Endothelial cell (in vitro differentiated cells): ENCODE data around the gene CCDC71L.

- PRO-cap, result bidirectional peak, plus-strand start at chr7:106660602, minus-strand start at chr7:106660637; bidirectional peak, plus-strand start at chr7:106661060, minus-strand start at chr7:106661033; bidirectional peak, plus-strand start at chr7:106661279, minus-strand start at chr7:106661158
Observed at GRCh38 chr7:106660547-106661364, at the start of gene CCDC71L. TSS of gene CCDC71L (minus strand) at chr7:106661158.

- PRO-cap, result no peak
Observed at GRCh38 chr7:106870718-106871370, 5.8 kb downstream of the PIK3CG start.

DNA sequence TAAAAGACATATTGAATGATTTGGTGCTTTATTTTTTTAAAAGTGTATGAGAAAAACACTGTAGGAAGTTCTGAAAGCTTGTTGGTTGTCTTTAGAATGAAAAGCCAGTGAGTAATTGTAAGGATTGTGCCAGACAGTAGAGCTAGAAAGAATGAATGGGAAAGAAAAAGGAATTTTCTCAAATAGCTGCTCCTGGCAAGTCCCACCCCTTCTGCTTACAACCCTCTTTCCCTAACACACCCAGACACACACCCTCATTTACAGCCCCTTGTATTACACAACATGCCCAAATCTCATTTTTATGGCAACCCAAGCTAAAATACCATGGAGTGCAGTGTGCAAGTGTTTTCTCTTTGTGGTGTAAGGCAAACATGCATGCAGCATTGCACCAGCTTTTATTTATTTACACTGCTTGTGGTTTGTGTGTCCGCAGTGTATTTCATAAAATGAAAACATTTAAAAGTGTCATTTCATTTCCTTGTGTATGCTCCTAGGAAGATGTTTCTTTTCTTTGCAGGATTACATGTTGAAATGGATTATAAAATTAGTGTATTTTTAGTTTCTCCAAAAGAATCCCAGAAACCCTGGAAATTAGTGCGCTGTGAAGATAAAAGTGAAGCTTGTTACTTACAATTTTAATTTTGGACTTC lies 1.5 kb downstream of the PRKAR2B start:
- PRO-cap, result no peak

- PRO-cap, result bidirectional peak, plus-strand start at chr7:107168120, minus-strand start at chr7:107168359; bidirectional peak, plus-strand start at chr7:107169003, minus-strand start at chr7:107168694
Observed at GRCh38 chr7:107167984-107168856, 583 bp upstream of the HBP1 start.

- PRO-cap, result no peak
Observed at GRCh38 chr7:107173079-107173668, 4.4 kb downstream of the HBP1 start.

DNA sequence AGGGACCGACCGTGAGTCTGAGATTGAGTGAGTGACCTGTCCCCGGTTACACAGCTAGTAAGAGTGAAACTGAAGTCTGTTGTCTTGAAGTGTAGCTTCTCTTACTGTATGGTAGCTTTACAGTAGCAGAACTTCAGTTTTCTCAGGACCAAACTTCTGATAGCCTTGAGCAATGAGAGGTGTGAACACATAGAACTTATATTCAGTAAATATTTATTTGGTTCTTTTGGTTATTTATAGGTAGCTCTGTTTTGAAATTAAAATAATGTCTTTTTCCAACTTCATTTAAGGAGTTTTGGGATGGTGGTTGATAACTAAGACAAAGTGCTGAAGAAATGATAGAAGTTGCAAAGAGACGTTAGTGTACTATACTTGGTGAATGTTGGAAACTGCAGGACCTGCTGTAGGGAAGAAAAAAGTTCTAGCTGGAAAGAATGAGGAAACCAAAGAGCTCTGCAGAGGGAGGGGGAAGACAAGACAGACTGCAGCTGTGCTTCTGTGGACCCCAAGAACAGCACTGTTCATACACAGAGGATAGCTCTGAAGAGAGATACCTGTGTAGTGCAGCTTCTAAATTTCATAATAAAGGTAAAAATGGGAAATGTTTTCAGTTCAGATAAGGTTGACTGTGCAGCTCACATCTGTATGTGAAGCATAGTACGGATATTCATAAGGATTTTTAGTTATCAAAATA lies 5.5 kb downstream of the HBP1 start:
- PRO-cap, result no peak

DNA sequence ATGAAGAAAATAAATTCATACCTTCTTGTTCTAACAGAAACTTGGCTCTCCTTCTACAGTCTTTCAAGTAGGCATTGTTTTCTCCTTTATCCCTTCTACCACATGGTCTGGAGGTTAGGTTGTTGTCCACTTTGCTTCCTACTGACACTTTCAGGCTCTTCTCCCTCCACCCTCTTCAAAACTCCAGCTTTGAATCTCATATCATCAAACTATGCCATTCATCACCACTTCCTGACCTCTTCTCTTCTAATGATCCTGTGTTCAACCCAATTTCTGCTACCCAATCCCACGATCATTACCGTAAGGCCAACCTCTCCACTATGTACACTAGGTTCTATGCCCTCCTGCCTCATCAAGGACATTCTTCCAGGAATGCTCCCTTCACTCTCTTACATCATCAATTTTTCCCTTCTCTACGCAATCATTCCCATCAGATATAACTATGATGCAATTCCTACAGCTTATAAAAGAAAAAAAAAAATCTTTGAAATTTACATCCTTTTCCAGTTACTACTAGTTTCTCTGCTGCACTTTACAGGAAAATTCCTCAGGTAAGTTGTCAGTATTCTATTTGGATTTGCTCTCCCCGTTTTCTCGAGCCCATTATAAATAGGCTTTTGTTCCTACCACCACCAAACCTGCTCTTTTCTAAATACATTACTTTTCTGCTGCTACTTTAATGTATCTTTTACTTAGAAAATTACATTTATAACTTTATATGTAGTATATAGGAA lies 30.9 kb upstream of the GPR22 start:
- PRO-cap, result no peak

DNA sequence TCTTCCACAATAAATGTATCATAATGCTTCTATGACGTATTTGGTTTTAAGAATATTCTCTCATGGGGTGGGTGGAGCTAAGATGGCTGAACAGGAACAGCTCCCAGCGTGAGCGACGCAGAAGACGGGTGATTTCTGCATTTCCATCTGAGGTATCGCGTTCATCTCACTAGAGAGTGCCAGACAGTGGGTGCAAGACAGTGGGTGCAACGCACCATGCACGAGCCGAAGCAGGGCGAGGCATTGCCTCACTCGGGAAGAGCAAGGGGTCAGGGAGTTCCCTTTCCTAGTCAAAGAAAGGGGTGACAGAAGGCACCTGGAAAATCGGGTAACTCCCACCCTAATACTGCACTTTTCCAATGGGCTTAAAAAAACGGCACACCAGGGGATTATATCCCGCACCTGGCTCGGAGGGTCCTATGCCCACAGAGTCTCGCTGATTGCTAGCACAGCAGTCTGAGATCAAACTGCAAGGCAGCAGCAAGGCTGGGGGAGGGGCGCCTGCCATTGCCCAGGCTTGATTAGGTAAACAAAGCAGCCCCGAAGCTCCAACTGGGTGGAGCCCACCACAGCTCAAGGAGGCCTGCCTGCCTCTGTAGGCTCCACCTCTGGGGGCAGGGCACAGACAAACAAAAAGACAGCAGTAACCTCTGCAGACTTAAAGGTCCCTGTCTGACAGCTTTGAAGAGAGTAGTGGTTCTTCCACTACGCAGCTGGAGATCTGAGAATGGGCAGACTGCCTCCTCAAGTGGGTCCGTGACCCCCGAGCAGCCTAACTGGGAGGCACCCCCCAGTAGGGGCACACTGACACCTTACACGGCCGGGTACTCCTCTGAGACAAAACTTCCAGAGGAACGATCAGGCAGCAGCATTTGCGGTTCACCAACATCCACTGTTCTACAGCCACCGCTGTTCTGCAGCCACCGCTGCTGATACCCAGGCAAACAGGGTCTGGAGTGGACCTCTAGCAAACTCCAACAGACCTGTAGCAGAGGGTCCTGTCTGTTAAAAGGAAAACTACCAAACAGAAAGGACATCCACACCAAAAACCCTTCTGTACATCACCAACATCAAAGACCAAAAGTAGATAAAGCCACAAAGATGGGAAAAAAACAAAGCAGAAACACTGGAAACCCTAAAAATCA lies 38.4 kb downstream of the GPR22 start:
- PRO-cap, result no peak

DNA sequence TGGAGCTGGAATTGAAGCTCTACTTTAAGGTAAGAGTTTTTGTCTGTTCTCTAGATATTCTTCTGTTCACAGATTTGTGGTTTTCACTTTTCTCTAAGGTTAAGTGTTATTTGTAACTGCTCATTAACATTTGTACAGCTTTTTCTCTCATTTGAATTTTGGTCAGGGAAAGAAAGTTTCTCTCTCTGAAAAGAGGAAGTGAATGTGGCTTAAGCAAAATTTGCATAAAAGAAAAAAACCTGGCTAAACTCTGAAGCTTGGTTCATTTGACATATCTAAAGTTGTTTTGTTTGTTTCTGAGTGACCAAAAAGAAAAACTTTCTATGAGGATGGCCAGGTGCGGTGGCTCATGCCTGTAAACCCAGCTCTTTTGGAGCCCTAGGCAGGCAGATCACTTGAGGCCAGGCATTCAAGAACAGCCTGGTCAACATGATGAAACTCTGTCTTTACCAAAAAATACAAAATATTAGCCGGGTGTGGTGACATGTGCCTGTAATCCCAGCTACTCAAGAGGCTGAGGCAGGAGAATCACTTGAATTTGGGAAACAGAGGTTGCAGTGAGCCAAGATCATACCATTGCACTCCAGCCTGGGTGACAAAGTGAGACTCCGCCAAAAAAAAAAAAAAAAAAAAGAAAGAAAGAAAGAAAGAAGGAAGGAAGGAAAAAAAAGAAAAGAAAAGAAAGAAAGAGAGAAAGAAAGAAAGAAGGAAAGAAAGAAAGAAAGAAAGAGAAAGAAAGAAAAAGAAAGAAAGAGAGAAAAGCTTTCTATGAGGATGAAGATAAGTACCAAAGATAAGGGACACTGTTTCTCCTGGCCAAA lies 21.8 kb upstream of the SLC26A4 start:
- PRO-cap, result no peak

- PRO-cap, result no peak
Observed at GRCh38 chr7:107758171-107758990, 14.4 kb downstream of the CBLL1 start.

- PRO-cap, result no peak
Observed at GRCh38 chr7:107763577-107763878, 19.6 kb downstream of the CBLL1 start.

- PRO-cap, result no peak
Observed at GRCh38 chr7:107923829-107924099, 32.8 kb downstream of the DLD start.

- PRO-cap, result no peak
Observed at GRCh38 chr7:107938435-107939268, 47.7 kb downstream of the DLD start.

DNA sequence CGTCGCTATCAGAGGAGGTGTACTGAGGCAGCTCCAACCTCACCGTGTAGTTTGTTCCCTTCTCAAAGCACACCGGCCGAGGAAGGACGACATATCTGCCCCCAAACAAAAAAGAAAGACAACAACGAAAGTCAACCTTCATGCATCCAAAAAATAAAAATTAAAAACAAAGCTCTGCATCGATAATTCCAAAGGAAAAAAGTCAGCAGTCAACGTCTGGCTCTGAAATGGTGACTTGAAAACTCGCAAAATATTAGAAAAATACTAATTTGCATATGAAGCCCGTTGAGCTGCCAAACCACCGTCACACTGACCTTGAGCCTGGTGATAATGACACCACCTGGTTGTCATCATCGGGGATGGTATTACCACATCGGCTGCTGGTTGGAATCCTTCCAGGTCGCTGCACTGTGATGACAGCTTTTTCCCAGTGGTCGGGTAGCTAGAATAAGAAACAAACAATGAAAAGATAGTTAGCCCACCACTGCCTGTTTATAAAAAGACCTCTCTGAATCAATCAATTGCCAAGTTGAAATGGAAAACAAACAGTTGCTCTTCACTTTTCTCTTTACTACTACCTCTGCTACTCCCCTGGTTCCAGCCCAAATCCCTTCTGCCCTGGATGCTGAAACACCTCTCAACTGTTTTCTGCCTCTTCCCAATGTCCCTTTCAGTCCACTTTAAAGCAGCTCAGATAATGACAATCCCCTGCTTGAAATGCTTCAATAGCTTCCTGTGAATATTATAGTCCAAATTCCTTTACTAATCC lies 41.5 kb downstream of the LAMB1 start:
- PRO-cap, result no peak

- PRO-cap, result bidirectional peak, plus-strand start at chr7:108000376, minus-strand start at chr7:108000292
Observed at GRCh38 chr7:108000198-108000593, 2.8 kb downstream of the LAMB1 start.

GRCh38 chr7:109697438-109697637 lies 1127.7 kb downstream of the DNAJB9 start:
- PRO-cap, result no peak

- PRO-cap, result no peak
Observed at GRCh38 chr7:111082340-111082734, 8.6 kb upstream of the LRRN3 start.

DNA sequence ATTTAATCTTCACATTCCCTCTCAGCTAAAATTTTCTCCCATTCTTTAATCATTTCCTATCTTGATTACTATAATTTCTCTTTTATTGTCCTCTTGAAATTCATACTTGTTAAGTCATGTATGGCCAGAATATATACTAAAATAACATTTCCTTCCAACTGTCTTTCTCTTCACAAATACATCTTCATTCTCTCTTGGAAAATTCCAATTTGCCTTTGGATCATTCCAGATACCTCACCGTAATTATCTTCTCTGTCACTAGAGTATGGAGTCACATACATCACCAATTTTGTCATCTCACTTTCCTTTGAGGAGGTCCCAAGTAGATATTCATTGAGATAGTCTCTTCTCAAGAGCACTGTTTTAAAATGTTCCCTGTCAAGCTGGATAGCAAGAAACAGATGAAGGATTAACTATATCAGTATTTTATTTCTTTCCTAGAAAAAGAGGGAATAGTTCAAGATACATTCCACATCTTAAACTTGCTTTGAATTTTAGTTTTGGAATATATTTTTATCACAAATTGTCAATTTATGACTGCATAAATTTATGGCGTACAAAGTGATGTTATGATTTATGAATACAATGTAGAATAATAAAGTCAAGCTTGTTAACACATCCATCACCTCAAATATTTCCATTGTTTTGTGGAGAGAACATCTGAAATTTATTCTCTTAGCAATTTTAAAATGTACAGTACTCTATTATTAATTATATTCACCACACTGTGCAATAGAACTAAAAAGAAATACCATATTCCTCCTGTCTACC lies 125.1 kb downstream of the LRRN3 start:
- PRO-cap, result no peak

GRCh38 chr7:111439077-111439610 lies 123.1 kb downstream of the IMMP2L start:
- PRO-cap, result no peak

DNA sequence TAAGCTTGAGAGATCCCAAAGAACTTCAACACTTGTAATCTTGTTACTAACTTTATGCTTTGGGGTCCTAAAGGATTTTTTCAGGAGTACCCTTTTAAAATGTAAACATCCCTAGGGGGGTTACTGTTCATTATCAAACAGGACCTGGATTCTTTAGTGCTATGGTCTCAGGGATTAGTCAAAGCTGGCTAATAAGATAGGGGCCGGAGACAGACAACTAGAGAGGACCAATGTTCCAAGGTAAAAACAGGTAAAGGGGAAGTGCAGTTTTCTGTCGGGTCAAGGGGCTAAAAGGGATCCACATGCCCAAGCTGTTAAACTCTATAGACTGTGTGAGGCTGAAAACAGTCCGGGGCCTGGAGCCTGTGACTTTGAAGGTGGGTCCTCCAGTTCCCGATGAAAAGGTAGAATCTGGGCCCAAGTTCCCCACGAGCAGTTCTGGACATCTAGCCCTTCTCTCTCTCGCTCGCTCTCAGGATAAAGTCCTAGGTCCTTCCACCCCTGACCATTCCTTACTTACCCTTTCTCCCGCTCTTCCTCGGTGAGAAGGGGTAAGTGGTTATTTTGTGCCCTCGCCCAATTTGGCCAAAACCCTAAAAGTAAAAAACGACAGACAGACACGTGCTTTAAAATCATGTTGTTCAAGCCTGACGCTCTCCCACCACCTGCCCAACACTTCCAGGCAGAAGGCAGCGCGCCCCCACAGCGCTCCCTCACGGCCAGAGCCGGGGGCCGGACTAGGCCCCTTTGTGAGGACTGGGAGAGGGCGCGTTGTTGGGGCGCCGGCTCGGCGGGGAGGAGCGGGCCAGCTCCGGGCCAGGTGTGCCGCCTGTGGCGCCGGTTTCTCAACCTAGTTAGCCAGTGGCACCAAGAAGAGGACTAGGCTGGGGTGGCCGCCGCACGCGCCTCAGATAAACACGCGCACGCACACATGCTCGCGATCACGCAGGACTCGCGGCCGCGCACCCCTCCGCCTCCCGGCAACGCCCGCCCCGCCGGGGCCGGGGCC lies 657 bp downstream of the IMMP2L start:
- PRO-cap, result bidirectional peak, plus-strand start at position 750 of the sequence, minus-strand start at position 739 of the sequence; bidirectional peak, plus-strand start at position 983 of the sequence, minus-strand start at position 913 of the sequence